Pericardium fibroblast (primary cell): Measurements from ENCODE around the gene PLEKHG2.

DNA sequence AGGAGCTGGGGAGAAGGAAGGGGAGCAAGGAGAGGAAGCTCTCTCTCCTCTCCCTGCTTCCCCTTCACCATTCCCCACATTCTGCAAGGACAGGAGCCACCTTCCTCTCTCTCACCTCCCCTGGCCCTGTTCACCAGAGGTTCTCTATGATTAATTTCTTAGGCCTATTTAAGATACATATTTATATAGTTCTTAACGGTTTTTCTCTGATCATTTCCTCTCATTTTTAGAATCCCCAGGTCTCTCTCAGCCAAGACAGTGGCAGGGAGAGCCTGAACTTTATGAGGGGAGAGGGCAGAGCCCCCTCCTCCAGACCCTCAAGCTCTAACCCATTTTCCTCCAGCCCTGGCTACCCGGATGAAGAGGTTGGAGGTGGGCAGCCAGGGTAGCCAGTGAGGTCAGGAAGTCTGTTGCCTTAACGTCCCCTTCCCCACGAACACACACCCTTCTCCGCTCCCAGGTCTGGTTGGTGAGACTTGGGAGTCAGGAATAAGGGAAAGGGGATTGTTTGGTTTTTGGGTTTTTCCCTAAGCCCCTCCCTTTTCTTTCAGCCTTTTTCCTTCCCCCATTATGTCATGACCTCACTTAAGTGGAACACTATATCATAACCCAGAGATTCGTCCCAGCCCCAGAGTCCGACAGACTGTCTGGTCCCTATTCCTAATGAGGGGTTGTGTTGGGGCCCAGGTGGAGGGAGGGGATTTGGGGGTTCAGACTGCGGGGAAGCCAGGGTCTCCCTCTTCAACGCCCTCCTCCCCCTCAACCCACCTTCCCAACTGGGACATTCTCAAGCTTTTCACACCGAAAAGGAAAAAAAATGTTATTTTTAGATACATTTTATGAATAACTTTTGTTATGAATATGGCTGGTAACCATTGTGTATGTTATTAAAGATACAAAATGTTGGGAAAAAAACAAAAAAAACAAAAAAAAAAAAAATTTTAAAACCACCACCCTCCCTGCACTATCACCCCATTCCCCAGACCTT, 6.6 kb downstream of the PAF1 start:
- RAMPAGE, long total RNA, result no peak

- RAMPAGE, long total RNA, result start-site peak on the plus strand at chr19:39412547-39412706, 70 and 83 reads in 2 replicates
Measured at GRCh38 chr19:39412076-39413024, at the start of gene PLEKHG2. Gene PLEKHG2, plus strand, starts transcription at chr19:39412669.

- RAMPAGE, long total RNA, result no peak
Measured at GRCh38 chr19:39413025-39413932, 810 bp downstream of the PLEKHG2 start.

DNA sequence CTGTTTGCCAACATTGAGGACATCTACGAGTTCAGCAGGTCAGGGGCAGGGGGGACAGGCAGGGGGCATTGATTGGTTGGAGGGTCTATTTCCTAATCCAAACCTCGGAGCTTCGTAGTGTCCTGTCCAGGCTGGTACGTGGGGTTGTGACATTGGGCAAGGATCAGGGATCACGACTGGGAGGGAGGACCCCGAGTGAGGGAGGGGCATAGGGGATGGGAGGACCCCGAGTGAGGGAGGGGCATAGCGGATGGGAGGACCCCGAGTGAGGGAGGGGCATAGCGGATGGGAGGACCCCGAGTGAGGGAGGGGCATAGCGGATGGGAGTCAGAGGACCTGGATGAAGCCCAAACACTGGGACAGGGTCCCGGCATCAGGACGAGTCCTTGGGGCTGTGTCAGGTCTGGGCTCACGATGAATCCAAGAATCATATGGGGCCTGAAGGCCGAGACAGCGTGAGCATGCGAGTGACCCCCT, 3.0 kb downstream of the PLEKHG2 start:
- RAMPAGE, long total RNA, result no peak

DNA sequence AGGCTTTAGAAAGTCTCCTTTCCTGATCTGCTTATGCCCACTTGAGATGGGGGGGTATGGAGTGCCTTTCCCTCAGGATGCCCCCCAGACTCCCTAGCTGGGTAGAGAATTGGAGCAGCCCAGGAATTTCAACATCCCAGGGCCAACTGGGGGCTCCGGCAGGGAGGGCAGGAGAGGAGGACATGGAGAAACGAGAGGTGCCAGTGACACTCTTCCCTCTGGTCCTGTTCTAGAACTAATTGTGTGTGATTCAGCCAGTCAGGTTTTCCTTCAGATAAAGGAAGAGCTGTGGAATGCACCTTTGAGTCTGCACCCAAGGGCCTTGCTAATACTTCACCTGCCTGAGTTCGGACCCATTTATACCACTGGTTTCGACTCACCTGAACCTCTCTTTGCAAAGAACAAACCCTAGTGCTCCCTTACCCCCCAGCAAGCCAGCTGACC, 13.1 kb upstream of the TIMM50 start:
- RAMPAGE, long total RNA, result no peak

GRCh38 chr19:39866722-39867015, 20.5 kb upstream of the FBL start:
- RAMPAGE, long total RNA, result no peak

DNA sequence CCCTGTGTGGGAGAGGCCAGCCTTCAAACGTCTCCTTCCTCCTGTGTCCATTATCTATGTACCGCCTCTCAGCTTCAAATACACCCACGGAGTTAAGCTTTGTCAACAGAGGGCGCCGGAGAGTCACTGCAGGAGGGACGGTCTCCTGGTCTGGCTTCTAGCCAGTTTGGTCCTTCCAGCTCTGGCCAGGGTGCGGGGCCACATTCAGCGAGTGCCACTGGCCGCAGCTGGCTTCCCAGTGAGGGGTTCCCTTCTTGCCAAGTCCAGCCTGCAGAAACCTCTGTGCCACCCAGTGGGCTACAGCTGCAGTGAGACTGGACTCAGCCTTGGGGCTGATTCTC, 51.6 kb upstream of the FBL start:
- RAMPAGE, long total RNA, result no peak

DNA sequence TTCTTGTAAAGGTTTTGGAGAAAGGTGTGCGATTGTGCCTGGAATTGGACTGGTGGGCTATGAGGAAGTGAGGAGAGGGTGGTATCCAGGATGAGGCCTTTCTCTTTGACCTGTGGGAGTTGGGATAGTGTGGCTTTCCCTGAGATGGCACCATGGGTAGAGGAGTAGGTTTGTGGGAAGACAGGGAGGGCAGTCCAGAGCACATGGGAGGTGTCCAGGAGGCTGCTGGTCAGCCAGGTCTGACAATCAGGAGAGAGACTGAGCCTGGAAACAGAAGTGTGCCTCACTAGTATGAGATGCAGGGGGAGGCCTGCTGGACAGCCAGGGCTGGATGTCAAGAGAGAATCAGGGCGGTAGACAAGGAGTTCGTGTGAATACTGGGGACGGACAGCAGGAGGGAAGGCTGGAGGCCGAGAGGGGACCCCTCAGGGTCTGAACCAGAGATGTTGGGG, 2.8 kb downstream of the PSMC4 start:
- RAMPAGE, long total RNA, result no peak

GRCh38 chr19:40091281-40091605, 500 bp upstream of the ZNF780A start:
- RAMPAGE, long total RNA, result no peak

GRCh38 chr19:40252519-40253041, 26.1 kb upstream of the CCNP start:
- RAMPAGE, long total RNA, result no peak

DNA sequence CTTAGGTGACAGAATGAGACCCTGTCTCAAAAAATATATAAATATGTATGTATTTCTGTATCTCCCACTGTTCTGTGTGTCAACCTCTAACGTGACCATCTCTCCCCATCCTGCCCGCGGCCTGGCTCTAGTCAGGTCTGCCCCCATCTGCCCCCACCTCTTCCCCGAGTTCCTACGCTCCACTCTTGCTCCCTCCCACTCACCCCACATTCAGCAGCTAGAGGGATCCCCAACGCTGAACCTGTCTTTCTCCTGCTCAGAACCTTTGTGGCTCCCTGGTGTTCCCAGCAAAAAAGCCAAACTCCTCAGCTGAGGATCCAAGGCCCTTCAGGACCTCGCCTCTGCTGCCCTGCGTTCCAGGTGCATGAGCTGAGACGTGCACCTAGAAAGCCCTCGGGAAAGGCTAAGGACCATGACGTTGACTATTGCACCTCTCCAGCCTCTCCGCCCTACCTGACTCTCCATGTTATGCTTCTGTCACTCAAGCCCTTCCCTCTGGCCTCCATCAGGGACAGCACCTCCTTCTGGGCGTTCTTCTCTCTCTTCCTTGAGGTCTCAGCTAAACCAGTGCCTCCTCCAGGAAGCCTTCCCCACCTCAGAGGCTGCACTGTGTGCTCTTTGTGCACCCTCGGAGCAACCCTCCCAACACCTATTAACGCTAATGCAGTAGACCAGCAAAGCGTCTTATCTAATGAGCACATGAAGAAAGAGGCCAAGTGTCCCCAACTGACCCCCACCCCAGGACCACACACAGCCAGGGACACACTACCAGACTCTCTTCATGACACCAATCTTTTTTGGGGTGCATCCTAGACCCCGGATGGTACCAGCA, 18.0 kb downstream of the AKT2 start:
- RAMPAGE, long total RNA, result no peak

DNA sequence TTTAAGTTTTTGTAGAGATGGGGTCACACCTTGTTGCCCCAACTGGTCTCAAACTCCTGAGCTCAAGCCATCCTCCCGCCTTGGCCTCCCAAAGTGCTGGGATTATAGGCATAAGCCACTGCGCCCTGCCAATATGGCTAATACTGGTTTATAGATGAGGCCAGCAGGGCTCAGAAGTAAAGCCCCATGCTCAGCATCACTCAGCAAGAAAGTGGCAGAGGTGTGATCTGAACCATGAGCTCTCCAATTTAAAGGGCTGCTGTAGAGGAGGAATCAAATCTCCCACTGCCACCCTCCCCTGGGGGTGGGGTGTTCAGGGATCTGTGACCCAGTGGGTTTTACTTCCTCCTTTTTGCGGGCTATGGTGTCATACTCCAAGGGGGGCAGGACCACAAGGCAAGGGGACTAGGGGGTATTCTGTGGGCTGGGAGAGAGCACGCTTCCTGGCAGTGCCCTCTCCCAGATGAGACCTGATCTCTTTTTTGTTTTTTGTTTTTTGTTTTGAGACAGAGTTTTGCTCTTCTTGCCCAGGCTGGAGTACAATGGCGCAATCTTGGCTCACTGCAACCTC, 10.2 kb downstream of the PLD3 start:
- RAMPAGE, long total RNA, result no peak

- RAMPAGE, long total RNA, result no peak
Measured at GRCh38 chr19:40367318-40368033, 19.0 kb downstream of the PLD3 start.

- RAMPAGE, long total RNA, result no peak
Measured at GRCh38 chr19:40377575-40378260, 12.3 kb downstream of the HIPK4 start.

DNA sequence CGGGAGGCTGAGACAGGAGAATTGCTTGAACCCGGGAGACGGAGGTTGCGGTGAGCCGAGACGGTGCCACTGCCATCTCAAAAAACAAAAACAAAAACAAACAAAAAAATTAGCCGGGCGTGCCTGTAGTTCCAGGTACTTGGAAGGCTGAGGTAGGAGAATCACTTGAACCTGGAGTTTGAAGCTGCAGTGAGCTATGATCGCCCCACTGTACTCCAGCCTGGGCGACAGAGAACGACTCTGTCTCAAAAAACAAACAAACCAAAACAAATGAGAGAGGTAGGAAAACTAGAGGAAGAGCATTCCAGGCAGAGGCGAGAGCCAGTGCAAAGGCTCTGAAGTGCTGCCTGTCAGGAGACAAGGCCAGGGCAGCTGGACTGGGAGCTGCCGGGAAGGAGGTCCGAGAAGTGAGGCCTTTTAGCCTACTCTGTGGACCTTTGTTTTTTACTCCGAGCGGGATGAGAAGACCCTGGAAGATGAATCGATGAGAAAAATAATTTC, 7.5 kb upstream of the SERTAD1 start:
- RAMPAGE, long total RNA, result no peak

GRCh38 chr19:40442958-40443655, 1.0 kb downstream of the SERTAD3 start:
- RAMPAGE, long total RNA, result no peak

DNA sequence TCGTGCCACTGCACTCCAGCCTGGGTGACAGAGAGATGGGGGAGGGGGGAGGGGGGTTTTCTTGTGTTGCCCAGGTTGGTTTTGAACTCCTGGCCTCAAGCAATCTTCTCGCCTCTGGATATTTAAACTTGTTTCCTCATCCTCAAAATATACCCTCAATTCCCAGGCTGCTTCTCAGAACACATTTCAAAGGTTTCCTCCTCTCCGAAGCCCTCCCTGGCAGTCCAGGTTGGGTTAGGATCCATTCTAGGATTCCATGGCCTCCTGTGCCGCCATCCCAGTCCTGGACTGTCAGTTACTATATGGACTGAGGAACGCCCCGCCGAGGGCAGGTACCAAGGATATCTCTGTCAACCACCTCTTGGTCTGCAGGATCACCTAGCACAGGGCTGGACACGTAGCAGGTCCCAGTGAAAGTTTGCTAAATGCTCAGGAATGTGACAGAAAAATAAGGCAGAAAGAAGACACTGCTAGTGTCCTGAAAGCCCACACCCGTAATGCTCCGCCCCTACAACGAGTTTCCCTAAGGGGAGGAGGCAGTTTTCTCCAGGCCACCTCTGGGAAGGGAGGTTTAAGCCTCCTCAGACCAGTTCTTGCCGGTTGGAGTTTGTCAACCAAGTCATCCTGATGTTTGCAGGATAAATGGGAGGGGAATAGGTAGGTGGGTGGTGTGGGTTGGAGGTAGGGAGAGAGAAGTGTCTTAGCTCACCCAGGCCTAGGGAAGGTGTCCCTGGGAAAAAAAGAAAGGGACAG, 1.6 kb upstream of the SERTAD3 start:
- RAMPAGE, long total RNA, result no peak

DNA sequence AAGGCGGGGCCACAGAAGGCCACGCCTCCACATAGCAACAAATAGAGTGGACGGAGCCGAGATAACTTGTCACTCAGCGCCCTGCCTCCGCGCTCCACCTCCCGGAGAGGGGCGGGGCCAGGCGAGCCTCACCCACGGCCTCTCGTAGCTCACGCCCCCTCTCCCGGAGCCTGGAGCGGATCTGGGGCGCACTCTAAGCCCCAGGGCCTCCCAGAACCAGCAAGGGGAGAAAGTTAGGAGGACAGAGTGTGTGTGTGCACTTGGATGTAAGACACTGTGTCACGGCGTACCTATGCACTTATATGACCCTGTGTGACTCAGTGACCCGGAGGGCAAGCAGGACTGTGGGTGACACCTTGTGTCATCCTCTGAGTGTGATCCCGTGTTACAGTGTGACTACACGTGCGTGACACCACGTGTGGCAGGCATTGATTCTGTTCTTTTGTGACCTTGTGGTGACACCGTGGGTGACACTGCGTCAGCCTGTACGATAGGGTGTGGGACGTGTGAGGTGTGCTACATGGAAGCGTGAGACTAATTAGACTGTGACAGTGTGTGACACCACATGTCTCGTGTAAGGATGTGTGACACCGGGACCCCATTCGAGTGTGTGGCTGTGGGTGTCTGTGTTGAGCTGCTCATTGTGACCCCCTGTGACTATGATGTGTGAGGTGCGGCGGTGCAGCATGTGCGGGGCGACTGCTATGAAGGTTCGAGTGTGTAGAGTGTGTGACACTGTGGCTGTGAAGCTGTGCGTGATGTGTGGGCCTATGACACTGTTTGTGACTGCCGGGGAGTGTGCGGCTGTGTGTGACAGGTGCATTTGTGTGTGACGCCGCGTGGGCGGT, 619 bp upstream of the BLVRB start:
- RAMPAGE, long total RNA, result no peak

- RAMPAGE, long total RNA, result no peak
Measured at GRCh38 chr19:40580493-40581078, 3.9 kb downstream of the SHKBP1 start.

DNA sequence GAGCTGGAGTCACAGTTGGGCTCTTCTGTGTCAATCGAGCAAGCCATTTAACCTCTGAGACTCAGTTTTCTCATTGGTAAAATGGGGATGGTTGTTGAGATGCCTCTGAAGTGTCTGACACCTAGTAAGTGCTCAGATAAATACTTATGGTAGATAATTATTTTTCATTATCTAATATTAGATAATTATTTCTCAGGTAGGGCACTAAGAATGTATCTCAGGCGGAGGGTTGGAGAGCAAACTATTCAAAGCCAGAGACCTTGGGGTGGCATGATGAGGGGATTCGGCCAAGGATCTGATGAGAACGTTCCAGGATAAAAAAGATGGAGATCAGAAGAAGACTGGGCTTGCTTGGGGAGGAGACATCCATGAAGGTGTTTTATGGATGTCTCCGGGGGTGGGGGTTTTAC, 7.9 kb downstream of the LTBP4 start:
- RAMPAGE, long total RNA, result no peak